ENCODE measurements around a stretch of chr12.

DNA sequence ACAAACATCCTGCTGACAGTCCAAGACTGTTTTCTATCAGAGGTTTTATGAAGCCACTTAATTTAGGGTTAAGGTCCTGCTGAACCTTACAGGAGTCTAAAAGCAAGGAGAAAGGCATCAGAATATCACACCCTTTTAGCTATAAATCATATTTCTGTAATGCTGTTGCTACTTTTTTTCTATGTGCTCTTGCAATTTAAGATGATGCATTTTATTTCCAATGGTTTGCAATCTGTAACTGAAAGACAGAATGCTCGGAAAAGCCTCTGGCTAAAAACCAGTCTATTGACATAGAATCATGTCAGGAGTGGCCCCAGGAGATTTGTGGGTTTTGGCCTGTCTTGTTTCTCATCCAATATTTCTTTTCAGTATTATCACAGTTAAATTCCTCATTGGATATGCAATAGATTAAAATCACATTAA lies 18.9 kb upstream of the SLC38A2 start:
- PRO-cap = no peak

DNA sequence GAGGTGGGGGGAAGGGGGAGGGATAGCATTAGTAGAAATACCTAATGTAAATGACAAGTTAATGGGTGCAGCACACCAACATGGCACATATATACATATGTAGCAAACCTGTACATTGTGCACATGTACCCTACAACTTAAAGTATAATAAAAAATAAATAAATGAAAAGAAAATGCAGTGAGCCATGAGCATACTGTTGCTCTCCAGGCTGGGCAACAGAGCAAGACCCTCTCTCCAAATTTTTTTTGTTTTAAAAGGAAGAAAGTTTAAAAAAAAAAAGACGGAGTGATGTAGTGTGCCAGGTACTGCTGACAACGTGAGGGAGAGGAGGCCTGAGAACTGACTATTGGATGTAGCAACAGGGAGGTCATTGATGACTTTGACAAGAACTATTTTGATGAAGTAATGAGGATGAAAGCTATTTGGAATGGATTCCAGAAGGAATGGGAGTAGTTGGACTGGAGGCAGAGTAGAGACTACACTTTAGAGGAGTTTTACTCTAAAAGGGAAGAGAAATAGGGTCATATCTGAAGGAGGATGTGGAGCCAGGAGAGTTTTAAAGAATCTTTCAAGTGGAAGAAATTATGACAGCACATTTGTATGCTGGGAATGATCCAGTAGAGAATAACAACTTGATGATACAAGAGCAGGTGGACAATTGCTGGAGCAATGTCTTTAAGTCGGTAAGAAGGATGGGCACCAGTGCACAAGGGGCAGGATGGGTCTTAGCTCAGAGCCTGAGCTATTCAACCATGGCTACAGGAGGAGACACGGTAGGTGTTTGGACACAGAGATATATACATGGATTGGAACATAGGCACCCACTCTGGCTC lies 27.8 kb upstream of the SLC38A2 start:
- PRO-cap = no peak

DNA sequence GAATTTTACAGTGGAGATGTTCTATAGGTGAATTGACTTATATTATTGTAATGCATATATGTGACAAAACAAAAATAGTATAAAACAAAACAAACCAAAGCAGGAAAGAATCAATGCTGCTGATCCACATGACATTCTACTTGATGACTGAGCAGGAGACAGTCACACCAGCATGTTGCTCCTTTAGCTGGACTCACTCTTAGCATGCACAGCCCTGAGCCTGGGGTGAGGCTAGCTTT lies 42.2 kb upstream of the SLC38A2 start:
- PRO-cap = no peak

- PRO-cap = no peak
These were observed 89.0 kb upstream of the SLC38A2 start for GRCh38 chr12:46461478-46462011.

DNA sequence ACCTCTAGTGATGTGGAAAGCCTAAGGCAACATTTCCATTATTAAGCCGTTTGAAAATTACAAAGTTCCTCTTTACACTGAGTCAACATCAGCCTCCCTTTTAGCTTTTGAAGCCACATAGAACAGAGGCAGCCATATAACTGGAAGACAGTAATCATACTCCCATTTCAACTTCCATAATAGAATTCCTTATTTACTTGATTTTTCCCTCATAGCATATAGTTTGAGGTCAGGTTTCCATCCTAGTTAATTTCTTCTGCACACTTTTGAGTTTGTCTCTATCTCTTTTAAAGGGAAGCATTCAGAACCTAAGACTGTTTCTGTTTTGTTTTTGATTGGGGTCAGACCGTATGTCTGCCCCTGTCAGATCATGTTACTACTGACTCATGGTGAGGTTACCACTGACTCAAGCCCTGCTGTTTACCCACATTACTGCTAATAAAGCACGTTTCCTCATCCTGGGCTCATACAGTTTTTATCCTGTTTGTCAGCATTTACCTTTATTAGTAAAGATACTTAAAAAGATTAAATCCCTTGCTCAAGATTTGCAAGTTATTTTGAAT lies 160.9 kb downstream of the SLC38A4 start:
- PRO-cap = no peak

GRCh38 chr12:46702804-46703524 lies 122.8 kb downstream of the SLC38A4 start:
- PRO-cap = no peak

DNA sequence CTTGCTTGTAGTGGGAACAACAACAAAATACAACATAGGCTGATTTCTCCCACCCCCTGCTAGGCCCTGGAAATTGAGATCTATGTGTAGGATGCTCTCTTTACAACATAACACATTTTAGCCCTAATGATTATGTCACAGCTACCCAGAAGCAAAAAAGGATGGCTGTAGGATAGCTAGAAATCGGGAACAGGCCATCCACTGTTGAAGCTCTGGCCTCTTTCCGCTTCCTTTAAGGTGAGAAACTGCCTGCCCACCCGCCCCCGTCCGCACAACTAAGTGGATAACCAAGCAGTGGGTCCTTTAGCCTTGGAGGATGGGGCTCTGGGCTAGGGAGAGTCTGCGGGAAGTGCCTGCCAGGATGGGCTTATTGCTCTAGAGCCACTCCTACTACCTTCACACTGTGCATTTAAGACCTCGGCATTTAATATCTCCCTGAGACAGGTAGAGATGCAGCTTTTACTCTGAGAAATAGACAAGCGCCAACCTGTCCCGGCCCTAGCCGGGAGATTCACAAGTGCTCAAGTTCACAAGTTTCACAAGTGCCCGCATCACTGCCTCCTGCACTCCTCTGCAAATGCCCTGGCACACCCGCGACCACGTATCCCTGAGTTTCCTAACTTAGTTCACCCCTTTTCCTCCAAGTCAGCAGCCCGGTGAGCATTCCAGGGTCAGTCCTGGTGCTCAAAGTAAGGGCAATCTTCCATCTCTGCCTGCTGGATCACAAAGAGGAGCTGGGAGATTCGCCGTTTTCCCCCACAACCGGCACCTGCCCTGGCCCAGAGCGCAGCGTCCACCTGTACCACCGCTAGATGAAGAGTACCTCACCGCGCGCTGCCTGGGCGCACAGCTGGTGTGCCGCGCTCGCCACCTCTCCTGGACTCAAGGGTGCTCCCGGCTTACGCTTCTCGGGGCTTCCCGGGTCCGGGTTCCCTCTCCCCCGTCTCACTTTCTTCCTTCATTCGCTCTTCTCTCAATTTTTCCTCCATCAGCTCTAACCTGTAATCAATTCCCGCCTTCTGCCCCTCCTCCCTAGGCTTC lies 4.9 kb upstream of the SLC38A4 start:
- PRO-cap = no peak

- PRO-cap = no peak
These were observed 72.4 kb upstream of the PCED1B start for GRCh38 chr12:47006795-47007630.

GRCh38 chr12:47080009-47081123 lies 607 bp upstream of the AMIGO2 start:
- PRO-cap = no peak

- PRO-cap = no peak
These were observed 25.2 kb upstream of the AMIGO2 start for GRCh38 chr12:47104747-47105480.

- PRO-cap = bidirectional peak, plus-strand start at chr12:47216212, minus-strand start at chr12:47216219; bidirectional peak, plus-strand start at chr12:47216597, minus-strand start at chr12:47216499
These were observed 136.4 kb upstream of the AMIGO2 start for GRCh38 chr12:47216025-47216771.

- PRO-cap = unidirectional peak, minus-strand start at chr12:47218425
These were observed 138.6 kb upstream of the AMIGO2 start for GRCh38 chr12:47218319-47218739.

- PRO-cap = no peak
These were observed 169.3 kb upstream of the AMIGO2 start for GRCh38 chr12:47248913-47249579.

DNA sequence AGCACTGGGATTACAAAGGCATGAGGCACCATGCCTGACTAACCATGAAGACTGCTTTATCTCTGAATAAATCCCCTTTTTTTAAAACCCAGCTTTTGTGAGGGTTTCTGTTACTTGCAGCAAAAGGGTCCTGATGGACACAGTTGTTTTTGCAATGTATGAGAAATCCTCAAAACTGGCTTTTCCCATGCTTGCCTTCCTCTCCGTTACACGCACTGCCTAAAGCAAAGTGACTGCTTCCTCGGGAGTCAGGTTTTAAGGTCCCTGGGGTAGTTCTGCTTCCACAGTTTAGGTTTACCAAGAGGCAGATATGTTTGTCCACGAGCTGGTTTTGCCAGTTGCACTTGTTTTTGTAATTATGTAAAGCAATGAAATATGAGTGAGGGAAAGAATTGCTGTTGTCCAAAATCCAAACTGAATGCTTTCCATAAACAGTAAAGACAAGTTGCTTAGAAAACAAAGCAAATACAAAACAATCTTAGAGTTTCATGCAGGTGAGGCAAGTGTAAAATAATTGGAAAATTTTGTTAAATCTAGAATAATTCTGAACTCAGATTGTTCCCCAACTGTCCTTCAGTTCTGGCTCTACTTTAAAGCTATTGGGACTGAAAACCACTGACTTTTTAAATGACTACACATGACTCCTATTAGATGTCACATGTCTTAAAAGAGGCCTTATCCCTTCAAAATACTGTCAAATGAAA lies 290.7 kb upstream of the AMIGO2 start:
- PRO-cap = no peak

- PRO-cap = no peak
These were observed 311.8 kb upstream of the AMIGO2 start for GRCh38 chr12:47391502-47392079.

GRCh38 chr12:47749063-47749569 lies 9.6 kb downstream of the RAPGEF3 start:
- PRO-cap = no peak

DNA sequence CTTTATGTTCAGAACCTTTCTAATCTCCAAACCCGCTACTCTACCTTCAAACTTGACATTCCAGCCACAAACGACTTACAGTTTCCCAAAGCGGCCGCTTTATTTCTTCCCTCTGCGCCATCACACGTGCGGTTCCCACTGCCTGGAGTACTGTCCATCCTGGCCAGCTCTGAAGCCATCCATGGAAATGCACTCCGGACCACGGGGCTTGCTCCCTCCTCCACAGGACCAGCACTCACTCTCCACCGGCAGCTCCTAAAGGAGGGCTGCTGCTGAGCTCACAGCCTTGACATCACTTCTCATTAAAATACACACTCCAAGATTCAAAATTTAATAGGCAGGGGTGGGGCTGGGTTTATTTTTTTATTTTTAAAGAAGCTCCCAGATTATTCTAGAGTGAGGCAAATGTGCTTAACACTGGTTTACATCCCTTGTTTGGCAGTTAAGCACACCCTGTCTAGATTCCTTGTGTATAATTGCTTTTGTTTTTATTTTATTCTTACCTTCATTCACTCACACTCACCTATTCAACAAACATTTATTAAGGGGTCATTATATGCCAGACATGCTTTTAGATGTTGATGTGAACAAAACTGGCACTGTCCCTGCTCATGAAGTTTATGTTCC lies 2.1 kb upstream of the SLC48A1 start:
- PRO-cap = no peak

DNA sequence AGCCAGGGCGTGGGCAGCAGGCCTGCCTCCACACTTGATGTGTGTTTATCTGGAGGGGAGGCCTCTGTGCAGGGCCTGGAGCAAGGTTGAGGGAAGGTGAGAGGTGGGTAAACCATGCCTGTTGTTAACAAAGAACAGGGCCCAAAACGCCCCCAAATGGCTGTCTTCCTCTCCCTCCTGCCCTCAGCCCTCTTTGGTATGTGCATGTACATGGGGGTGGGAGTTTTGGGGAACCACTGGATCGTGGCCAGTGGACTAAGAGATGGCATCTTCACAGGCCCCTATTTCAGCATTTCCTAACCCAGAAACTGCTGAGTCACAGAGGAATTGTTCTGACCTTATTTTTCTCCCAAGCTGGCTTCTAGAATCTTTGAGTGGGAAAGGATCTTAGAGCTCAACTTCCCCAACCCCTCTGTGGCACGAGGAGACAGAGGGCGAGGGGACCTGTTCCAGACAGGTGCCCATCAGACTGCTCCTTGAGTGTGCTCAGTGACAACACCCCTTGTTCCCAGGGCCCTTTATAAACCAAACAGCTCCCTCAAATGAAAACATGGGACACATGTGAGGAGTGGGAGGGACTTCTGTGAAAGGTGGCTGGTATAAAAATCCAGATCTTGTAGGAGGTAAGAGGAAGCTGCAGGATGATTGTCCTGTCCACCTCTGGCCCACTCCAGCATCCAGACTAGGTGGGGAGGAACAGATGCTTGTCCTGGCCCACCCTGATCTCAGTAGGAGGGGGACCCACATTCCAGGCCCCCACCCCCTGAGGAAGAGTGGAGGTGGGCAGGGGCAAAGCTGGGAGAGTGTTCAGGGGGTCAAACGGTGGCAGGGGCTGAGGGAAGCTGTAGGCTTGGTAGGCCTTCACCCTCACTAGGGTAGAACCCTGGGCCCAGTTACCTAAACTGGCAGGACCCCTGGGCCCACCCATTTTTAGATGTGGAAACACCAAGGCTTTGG lies 3.8 kb downstream of the SLC48A1 start:
- PRO-cap = no peak

DNA sequence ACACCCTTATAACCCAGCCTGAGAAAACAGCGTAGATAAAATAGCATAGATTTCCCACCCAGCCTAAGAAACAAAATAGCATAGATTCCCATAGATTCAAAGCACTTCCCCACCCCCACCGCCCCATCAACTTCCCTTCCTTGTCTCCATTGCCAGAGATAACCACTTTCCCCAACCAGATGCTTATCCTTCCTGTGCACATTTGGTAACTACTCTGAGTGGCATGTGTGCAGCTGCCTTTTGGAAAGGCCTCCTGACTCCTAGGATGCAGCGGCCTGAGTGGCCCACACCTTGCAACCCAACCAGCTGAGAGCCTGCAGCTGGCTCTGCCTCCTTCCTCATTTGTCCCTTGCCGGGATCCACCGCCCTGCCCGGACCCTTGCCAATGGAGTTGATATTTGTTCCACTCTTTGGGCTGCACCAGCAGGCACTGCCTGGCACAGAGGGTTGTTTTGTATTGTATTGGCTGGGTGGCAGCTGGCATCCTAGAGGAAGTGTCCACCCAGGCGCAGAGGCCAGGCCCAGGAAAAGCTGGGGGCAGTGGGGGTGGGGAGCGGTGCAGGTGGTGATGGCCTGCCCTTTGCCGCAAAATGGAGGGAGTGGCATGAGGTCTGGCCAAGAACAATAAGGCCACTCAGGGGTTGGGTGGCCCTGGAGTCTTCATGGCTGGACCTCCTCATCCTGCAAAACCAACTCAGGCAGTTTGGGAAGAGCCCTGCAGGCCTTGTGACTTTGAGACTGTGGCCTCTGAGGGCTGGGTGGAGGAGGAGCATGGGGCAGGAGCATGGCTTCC lies 4.9 kb downstream of the SLC48A1 start:
- PRO-cap = no peak

- PRO-cap = no peak
These were observed 9.6 kb downstream of the HDAC7 start for GRCh38 chr12:47810202-47810430.

Measured in NALM6 (cell line).